Fibroblast of the aortic adventitia (primary cell): ENCODE measurements around the genes NINL, DEFB119 and DEFB121.

DNA sequence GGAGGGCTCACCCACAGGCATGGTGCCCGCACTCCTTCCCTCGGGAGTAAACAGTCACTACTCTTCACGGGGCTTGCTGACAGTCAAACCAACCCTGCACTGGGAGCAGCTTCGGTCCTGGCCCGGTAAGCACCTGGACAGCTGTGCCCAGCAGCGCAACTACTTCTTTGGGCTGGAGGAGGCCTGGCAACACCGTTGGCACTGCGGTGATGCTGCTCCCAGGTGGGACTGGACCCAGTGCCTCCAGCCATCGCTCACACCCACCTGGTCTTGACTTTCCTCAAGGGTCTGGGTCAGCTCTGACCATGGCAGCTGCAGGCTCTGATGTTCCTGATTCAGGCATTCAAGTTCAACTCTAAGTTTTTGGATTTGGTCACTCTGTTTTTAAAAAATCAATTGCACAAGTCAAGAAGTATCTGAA lies 53.8 kb downstream of the GINS1 start:
- CAGE, long polyA plus RNA: no peak

GRCh38 chr20:25585385-25586063 lies at the start of gene NINL:
Gene NINL (minus strand): TSS chr20:25585531.
- CAGE, long polyA plus RNA: no peak

DNA sequence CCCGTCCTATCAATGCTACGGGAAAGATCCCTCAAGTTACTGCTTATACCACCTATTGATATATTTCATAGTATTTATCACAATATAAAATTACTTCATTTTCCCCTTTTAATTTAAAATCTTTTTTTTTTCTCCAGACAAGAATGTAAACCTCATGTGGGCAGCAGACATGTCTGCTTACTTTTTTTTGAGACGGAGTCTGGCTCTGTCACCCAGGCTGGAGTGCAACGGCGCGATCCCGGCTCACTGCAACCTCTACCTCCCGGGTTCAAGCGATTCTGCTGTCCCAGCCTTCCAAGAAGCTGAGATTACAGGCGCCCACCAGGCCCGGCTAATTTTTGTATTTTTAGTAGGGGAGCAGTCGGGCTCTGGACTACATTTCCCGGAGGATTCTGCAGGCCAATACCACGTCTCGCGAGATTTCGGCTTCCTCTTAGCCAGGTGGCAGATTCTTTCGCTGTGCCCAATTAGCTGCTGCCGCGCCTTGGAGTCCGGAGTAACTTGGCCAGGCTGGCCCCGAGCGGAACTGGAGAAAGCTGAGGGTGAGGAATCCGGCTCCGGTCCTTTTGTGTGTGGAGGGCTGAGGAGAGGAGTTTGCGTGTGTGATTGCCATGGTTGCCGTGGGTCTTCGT lies 312.8 kb upstream of the ZNF337 start:
- CAGE, long polyA plus RNA: no peak

- CAGE, long polyA plus RNA: no peak
These were observed 439.2 kb upstream of the ZNF337 start for GRCh38 chr20:26135789-26136290.

DNA sequence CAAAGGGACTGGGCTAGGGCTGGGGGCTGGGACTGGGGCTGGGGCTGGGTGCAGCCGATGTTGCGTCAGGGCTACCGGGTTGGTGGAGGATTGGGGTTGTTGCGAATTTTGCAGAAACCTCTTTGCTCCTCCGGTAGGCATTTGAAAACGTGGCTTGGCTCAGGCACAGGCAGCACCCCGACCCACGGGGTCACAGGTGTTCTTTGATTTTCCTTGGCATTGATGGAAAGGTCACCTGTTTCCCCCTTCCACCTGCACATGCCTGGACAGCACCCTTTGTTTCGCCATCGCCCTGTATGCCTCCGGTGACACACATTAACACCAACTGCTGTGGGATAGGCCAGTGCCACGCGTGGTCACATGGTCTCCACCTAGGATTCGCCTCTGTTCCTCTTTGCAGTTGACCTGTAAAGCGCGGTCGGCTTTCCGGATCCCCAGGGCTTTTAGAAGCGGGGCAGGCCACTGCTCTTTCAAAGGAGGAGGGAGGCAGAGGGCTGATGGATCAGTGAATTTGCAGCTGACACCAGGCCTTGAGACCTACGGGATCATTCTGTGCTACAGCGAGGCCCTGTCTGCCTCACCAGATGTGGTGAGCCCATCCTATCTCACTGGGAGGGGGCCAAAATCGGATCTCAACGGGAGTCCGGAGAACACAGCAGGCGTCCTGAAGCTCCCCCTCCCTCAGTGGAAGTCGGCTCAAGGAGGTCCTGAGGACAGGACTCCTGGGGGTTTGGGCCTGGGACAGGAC lies 974.0 kb upstream of the DEFB115 start:
- CAGE, long polyA plus RNA: no peak

DNA sequence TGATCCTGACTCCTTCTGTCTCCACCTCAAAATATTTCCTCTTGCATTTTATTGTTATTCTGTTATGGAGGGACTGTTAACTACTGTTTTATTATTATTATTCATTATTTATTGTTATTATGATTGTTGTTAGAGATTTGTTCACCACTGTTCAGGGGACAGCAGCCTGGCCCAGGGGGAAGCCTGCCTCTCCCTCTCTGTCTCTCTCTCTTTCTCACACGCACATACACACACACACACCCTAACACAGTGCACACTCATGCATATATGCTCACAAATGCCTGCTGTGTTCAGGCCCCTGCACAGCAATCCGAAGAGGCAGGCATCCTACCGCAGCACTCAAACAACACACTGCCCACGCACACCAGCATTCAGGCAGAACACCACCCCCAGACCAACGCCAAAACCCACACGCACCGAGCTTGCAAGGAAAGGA lies 968.6 kb upstream of the DEFB115 start:
- CAGE, long polyA plus RNA: no peak

DNA sequence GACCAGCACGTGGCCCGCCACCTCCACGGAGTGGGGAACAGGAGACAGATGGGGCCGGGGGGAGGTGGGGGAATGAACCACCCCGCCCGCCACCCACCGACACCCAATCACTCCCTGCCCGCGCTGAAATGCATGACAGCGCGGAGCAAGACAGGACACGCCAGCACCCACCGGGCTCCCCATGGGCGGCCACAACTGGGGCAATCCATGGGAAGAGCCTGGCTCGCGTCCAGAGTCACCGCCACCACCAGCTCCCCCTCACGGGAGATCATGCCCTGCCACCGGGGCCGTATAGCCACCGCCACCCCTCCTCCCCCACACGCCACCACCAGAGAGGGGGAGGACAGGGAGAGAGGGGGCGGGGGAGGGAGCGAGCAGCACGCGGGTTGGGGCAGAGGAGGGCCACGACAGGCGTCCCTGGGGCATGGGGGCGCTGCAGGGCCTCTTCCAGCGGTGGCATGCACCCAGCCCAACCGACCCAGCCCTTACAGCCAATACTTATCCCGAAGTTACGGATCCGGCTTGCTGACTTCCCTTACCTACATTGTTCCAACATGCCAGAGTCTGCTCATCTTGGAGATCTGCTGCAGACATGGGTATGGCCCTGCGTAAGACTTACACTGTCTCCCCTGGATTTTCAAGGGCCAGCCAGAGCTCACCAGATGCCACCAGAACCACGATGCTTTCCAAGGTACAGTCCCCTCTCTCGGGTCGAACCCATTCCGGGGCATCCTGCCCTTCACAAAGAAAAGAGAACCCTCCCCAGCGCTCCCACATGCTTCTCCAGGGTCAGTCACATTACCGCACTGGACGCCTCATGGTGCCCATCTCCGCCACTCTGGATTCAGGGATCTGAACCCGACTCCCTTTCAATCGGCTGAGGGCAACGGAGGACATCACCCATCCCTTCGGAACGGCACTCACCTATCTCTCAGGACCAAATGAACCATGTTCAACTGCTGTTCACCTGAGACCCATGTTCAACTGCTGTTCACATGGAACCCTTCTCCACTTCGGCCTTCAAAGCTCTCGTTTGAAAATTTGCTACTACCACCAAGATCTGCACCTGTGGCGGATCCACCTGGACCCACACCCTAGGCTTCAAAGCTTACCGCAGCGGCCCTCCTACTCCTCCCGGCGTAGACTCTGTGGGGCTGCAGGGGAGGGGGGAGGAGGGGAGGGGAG lies 744.0 kb upstream of the DEFB115 start:
- CAGE, long polyA plus RNA: no peak

DNA sequence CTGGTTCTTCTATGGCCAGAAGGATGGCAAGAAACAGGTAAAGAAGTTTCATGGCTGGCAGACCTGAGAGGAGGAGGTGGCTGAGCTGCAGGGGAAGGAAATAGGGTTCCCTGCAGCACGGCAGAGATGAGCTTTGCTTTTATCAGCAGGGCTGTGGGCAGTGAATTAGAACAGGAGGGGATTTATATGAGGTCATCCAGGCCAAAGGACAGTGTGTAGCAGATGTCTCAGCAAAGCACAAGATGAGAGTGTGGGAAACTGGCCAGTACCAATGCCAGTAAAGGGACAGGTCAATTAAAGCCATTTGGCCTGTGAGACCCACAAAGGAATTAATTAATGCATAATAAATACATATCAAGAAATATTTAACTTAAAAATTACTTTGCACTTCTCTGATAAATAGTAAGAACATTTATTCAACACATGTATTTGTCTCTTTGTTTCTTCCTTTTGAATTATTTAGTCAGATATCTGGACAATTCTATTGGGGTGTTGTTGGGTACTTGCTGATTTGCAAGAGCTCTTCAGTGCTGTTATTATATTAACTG lies at the start of gene DEFB119:
Gene DEFB119 (minus strand): TSS at position 159 of the 548 bp plus-strand sequence.
- CAGE, long polyA plus RNA: no peak

- CAGE, long polyA plus RNA: no peak
These were observed at the start of gene DEFB121 for GRCh38 chr20:31406061-31406662. Gene DEFB121 (minus strand): TSS chr20:31406215.

DNA sequence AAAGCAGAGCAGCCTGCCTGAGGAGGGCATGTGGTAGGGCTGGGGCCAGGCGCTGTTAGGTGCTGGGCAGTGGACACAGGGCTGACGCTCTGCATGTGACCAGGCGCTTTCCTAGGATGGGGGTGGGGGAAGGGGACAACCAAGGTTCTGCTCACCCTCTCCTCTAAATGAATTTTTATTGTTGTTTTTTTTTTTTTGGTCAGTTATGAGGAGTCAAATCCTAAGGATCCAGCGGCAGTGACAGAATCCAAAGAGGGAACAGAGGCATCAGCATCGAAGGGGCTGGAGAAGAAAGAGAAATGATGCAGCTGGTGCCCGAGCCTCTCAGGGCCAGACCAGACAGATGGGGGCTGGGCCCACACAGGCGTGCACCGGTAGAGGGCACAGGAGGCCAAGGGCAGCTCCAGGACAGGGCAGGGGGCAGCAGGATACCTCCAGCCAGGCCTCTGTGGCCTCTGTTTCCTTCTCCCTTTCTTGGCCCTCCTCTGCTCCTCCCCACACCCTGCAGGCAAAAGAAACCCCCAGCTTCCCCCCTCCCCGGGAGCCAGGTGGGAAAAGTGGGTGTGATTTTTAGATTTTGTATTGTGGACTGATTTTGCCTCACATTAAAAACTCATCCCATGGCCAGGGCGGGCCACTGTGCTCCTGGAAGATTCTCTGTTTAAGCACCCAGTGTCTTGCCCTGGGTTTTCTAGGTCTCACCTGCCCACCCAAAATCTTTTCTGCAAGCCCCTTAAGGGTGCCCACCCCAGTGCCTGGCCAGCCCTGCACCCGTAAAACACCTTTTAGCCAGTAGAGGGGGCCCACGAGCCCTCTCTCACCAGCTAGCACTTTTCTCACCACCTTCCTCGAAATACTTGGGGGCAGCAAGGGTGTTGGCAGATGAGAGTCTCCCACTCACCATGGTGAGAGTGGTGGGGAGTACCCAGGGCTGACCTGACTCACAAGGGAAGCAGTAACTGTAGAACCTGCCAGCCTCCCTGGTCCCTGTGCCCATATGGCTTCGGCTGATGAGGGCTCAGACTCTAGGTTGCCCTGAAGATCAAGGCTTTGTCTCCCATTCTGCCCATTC lies 22.1 kb downstream of the MCTS2 start:
- CAGE, long polyA plus RNA: no peak

DNA sequence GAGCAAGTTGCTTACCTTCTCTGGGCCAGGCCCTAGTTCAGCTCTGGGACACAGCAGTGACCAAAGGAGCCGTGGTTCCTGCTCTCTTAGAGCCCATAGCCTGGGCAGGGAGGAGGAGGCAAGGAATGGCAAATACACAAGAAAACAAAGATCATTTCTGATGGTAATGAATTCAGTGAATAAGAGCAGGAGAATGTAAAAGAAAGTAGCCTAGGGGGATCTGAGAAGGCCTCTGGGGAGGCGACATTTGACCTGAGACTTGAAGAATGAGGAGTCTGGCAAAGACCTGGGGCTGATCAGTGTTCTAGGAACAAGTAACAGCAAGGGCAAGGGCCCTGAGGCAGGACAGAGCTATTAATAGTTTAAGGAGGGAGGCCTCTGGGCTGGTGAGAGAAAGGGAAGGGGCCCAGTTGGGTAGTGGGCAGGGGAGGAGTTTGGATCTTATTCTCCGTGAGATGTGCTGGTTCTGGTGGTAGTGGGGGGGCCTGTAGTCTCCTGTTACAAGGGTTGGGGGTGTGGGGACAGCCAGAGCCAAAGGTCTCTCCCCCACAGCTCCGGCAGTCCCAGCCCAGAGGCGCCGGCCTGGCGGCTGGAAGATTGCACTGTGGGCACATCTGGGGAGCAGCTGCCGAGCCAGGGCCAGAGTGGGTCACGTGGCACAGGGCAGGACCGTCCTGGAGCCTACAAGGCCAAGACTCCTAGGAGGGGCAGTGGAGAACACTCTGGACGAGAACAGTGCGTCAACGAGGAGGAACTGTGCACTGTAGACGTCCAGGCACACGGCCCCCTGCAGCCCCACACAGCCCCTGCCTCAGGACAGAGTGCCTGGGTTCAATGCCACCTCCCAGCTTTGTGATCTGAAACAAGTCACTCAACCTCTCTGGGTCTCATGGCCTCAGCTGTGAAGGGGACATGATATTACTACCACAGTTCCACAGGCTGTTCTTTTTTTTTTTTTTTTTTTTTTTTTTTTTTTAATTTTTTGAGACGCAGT lies 9.2 kb upstream of the ID1 start:
- CAGE, long polyA plus RNA: no peak

- CAGE, long polyA plus RNA: no peak
These were observed 9.4 kb downstream of the COX4I2 start for GRCh38 chr20:31647142-31647560.

GRCh38 chr20:31698615-31699684 lies 23.7 kb downstream of the BCL2L1 start:
- CAGE, long polyA plus RNA: no peak

GRCh38 chr20:31716336-31716664 lies 6.4 kb downstream of the BCL2L1 start:
- CAGE, long polyA plus RNA: no peak

DNA sequence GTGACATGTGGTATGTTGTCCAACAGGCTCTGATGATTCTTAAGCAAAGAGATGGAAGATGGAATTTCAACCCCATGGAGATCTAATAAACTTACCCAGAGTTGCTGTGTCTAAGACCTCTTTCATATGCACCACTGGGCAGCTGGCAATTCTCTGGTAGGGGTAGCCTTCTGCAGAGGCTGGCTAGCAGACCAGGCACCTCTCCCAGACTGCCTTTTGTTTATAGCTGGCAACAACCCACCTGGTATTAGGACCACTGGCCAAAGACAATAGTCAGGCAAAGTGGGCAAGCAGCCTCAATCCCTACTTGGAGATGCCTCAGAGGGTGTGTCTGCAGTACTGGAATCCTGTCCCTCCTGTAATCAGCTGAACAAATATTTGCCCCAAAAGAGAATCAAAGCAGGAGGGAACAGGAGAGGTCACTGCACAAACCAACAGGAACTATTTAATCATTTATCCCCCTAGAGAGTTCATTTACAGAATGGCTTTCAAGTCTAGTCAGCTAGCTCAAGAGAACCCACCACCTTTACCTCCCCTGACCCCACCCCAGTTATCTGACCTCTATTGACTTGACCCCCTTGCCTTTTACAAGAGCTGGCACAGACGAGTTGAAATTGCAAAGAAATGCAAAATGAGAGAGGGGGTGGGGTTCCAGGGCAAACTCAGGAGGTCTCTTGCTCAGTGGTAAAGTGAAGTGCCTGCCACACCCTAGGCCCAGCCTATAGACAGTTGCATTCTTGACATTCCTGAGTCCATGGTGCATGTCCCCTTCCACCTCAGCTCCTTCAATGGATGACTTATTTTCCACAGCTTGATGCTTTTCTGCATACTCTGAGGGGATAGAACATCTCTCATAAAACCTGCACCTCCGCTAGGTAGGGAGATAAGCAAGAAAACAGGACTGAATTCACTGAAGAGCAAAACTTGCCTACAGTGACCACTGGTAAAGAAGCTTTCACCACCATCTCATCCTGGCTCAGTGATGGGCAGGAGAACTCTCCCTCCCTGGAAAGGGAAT lies 2.8 kb downstream of the BCL2L1 start:
- CAGE, long polyA plus RNA: no peak

GRCh38 chr20:31779253-31779848 lies 39.8 kb upstream of the MYLK2 start:
- CAGE, long polyA plus RNA: no peak

- CAGE, long polyA plus RNA: no peak
These were observed 3.7 kb upstream of the MYLK2 start for GRCh38 chr20:31815340-31815905.

DNA sequence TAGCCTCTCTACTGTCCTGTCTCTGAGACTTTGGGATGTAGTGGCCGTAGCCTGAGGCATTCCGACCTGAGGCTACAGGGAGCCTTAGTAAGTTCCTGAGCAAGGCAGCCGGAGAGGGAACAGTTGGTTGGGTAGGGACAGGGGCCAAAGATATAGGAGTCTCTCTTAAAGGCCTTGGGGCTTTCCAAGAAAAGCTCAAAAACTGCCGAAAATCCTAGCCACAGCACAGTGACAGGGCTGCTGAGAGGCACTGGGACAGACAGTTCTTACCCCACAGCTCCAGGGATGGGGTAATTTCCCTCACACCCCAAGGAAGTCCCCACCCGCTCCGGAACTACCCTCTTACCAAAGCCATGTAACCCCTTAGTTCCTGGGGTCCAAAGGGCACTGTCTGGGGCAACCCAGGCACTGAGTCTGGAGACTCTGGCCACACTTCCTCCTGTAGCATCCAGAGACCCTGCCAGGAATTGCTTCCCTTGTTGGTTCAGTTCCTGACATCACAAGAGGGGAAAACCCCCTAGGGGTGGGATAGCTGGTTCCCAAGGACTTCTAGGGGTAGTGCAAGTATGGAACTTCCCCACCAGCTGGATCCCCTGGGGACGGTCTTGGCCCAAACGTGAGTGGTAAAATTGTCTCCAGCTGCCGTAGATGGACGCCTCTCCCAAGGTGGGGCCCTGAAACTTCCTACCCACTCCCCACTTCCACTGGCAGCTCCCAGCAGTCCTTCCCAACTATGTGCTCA lies 17.5 kb upstream of the HCK start:
- CAGE, long polyA plus RNA: no peak

- CAGE, long polyA plus RNA: no peak
These were observed 16.6 kb downstream of the PLAGL2 start for GRCh38 chr20:32190839-32191517.

DNA sequence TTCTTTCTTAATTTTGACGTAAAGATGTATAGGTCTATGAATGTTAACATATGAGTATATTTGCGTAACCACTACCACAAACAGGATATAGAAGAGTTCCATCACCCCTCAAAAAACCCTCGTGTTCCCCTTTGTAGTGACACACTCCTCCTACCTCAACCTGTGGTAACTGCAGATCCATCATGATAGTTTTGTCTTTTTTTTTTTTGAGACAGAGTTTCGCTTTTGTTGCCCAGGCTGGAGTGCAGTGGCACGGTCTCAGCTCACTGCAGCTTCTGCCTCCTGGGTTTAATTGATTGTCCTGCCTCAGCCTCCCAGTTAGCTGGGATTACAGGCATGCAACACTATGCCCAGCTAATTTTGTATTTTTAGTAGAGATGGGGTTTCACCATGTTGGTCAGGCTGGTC lies 28.1 kb upstream of the KIF3B start:
- CAGE, long polyA plus RNA: no peak